Colon Carcinoma Metastatic in the Brain (tissue), 2 donors: ENCODE data around the genes NUP88, C1QBP, PITPNM3 and SLC16A13.

DNA sequence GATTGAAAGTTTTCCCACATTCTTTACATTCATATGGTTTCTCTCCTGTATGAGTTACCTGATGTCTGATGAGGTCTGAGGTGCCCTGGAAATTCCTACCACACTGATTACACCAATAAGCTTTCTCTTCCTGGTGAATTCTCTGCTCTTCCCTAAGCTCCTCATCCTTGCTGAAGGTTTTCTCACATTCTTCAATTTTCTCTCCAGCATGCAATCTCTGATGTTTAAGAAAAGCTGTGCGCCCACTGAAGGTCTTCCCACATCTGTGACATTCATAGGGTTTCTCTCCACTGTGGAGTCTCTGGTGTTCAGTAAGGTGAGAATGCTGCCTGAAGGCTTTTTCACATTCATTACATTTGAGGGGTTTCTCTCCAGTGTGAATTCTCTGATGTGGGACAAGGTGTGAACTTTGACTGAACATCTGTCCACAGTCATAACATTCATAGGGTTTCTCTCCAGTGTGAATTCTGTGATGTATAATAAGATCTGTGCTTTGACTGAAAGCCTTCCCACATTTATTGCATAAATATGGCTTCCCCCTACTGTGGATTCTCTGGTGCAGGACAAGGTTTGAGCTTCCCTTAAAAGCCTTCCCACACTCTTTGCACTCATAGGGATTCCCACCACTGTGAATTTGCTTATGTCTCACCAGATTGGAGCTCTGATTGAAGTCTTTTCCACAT, 8.5 kb downstream of the ZNF594 start:
- PRO-cap, 2 experiments: no peak in any of the 2 experiments

- PRO-cap, 2 experiments: peak in 2 of 2 experiments; most common plus-strand start chr17:5419198 (in 1); most common minus-strand start chr17:5419653 (in 2)
These were observed at the start of gene NUP88 for GRCh38 chr17:5418867-5419937. Gene NUP88 (minus strand): TSS chr17:5419662.

DNA sequence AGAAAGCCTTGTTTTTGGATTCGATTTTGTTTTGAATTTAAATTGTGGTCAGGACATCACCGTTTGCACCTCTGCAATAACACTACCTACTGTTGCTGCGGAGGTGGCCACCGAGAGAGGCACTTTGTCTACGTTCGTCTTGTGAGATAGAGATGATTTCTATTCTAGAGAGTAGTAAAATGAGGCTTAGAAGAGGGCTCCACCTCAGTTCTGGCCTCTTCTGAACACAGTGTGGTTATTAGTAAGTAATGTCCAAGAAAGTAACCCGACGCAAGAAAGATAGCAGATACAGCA, 429 bp downstream of the RPAIN start:
- PRO-cap, 2 experiments: no peak in any of the 2 experiments

GRCh38 chr17:5437744-5438329, 1.1 kb downstream of the C1QBP start:
- PRO-cap, 2 experiments: no peak in any of the 2 experiments

DNA sequence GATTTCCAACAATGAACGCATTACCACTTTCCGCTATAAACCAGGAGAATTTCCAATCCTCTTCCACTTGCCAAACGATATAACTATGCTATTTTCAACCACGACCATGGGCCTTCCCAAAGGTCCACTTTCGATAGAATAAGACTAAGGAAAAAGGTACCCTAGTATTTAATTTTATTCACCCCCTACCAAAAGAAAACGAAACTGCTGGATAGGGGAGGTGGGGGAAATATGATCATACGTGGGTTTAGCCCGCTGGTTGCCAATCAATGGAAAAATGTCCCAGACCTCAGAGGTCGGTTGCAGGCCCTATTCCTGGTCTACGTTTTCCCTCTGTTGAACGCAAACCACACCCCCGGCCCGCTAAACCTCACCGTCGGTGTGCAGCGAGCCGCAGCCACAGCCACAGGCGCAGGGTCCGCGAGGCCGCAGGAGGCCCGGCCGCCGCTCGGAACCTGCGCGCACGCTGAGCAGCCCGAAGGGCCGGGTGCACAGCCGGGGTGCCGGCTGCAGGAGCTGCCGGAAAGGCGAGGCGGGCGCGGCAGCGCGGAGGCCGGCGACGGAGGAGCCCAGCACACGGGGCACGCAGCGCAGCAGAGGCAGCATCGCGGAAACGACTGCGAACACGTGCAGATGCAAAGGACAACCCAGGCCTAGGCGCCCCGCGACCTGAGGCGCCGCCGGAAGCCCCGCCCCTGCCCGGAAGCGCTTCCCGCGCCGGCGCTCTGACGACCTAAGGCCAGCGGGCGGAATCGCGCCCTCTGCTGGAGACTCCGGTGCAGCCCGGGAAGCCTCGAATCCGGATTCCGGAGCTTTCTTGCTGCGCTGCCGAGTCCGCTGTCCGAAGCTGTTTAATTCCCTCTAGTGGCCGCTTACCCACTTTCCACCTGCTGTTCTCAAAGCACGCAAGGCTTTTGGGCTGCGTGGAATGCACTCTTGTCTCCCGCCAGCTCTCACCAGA, at the start of gene C1QBP:
Gene C1QBP, minus strand, starts transcription at position 688 of the 961 bp plus-strand sequence.
- PRO-cap, 2 experiments: peak in 2 of 2 experiments; most common minus-strand start position 697 of the sequence (in 2)

DNA sequence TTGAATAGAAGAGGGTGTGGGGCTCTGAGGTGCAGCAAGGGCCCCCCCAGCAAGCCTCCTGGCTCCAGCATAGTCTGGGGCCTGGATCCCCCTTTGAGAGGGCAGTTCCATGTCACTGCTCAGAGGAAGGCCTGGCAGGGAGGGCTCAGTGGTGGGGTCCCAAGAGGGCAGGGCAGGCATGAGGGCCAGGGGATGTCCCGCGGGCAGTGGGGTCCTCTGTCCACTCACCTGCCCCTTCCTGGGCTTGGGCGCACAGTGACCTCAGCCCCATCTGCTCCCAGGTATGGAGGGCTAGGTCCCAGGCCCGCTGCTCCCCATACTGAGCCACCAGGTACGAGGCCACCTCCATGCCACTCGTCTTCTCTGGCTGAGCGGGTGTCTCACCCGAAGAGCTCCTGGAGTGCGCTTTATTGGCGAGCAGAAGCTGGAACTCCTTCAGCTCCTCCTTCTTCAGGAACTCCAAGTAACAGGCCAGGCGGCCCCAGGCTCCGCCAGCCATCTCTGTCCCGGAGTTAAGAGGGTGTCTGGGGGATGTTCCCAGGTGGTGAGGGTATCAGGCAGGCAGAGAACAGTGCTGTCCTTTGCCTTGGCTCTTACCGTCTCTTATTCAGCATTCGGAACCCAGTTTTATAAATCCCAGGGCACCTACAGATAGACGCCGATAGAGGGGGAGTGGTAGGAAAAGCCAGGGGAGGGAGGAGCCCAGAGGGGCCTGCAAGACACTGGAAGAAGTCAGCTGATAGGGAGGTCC, 675 bp downstream of the NLRP1 start:
- PRO-cap, 2 experiments: no peak in any of the 2 experiments

DNA sequence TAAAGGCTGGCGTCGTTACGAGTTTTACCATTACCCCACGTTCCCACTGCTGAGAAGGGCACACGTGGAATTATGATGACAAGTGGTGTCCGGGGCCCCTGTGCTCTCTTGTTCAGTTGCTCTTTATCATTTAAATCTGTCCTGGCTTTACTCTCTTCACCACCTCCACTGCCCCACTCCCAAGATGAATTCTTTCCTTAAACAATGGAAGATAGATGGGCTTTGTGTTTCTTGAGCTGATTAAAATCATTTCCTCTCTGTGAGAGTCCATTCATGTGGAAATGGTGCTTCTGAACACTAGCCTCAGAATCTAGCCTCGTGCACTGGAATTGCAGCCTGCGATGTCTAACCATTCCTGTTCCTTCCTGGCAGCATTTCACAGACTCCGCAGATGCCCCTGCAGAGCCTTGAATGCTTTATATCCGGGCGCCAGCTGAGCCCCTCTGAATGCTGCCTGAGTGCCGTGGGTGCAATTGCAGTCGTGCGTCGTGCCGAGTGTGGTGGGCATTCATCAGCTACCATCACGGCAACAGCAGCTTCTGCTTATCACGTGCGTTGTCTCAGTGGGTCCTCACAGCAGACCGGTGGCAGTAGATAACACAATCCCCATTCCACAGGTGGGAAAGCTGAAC, 172.9 kb upstream of the WSCD1 start:
- PRO-cap, 2 experiments: no peak in any of the 2 experiments

GRCh38 chr17:6104805-6105495, 34.8 kb downstream of the WSCD1 start:
- PRO-cap, 2 experiments: no peak in any of the 2 experiments

GRCh38 chr17:6470395-6470834, 26.2 kb downstream of the PIMREG start:
- PRO-cap, 2 experiments: no peak in any of the 2 experiments

- PRO-cap, 2 experiments: no peak in any of the 2 experiments
These were observed 48.7 kb downstream of the PITPNM3 start for GRCh38 chr17:6507585-6508049.

DNA sequence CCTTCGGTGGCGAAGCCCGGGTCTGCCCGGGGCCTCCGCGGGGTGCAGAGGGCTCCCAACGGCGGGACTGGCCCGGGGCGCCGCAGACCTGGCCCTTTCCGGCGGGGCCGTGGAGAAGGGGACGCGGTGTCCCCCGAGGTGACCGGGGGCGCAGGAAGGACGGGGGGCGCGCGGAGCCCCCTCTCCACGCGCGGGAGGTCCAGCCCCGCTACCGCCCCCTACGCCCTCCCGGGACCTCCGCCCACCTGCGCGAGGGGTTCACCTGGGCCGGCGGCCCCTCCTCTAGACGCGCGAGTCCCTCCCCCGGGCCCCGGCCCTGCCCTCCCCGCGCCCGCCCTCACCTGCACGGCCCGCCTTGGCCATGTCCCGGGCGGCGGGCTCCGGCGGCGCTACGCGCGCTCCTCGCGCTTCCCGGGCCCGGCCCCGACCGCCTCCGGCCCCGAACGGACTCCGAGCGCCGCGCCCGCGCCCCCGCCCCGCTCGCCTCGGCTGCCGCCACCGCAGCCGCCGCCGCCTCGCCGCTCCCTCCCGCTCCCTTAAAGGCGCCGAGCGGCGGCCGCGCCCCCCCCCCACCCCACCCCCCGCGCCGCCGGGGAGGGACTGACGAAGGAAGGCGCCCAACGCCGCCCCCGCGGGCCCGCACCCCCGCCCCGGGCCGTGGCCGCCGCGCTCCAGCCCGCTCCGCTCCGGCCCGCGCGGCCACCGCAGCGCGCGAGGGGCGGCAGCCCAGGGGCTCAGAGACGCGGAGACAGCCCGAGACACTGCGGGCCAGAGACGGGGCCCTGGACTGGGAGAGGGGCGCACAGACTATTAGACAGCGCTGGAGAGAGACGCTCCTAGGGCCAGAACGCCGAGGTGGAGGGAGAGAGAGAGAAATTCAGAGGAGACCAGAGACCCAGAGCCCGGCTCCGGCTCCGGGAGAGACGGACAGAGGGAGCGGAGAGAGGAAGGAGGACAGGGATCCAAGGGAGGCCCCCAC, at the start of gene PITPNM3:
Gene PITPNM3, minus strand, starts transcription at position 512 of the 979 bp plus-strand sequence.
- PRO-cap, 2 experiments: peak in 2 of 2 experiments; most common plus-strand start position 364 of the sequence (in 1); most common minus-strand start position 538 of the sequence (in 2)

DNA sequence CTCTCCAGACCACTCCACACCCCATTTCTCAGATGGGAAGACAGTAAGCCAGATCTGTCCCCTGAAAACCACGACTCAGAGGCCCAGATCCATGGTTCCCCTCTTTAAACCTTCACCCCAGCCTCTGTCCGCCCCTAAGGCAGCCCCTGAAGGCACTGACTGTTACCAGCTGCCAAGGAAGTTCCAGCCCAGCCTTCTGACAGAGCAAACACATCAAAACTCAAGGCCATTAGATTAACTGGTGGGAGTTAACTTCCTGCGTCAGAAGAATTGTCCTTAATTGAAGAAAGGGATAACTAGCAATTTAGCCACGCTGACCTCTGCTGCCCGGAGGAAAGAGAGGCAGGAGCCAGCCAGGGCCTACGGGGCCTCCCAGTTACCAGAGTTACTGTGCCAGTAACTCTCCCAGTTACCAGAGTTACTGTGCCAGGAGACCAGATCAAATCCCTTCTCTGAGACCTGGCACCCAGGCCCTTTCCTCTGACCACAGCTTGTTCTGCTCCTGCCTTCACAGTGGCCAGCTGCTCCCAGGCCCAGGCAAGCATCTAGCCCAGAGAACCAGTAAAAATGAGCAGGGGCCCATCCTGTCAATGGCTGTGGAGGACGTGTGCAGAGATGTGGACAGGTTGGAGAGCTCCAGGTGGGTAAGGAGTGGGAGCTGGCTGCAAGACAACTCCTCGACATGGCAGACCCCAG, 2.6 kb upstream of the PITPNM3 start:
- PRO-cap, 2 experiments: no peak in any of the 2 experiments

DNA sequence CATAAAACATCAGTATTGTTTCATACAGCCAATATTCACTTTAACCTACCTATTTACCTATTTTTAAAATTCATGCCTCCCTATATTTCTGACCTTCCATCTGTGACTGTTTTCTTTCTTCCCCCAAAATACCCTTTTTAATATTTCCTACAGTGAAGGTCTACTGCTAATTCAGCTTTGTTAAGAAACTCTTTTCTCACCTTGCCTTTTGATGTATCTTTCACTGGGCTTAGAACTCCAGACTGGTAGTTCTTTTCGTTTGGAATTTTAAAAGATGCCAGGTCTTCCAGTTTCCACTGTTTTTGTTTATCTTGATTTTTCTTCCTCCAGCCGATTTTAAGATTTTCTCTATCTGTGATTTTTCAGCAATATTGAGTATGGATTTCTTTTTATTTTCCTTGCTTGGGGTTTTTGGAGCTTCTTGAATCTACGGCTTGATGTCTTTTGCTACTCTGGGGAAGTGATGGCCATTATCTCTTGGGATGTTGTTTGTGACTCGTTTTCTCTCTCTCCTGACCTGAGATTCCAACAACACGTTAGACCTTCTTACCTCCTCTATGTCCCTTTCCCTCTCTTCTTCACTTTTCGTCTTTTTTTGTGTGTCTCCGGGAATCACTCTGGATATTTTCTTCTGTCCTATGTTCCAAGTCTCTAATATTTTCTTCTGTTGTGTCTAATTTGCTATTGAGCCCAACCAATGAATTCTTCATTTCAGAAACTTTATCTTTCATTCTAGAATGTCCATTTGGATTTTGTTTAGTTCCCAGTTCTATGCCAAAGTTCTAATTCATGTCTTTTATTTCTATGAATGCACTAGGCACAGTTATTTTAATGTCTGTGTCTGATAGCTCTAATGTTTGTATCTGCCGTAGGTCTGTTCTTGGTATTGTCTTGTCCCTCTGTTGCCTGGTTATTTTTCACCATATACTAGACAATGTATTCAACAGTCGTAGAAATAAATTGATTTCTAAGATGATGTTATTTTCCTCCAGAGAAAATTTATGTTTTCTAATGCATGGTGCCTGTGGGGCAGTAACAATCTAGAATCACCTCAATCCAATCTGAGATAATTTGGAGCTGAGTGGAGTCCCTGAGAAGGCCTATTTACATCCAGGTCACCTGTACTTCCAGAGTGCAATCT, 27.0 kb upstream of the PITPNM3 start:
- PRO-cap, 2 experiments: no peak in any of the 2 experiments

DNA sequence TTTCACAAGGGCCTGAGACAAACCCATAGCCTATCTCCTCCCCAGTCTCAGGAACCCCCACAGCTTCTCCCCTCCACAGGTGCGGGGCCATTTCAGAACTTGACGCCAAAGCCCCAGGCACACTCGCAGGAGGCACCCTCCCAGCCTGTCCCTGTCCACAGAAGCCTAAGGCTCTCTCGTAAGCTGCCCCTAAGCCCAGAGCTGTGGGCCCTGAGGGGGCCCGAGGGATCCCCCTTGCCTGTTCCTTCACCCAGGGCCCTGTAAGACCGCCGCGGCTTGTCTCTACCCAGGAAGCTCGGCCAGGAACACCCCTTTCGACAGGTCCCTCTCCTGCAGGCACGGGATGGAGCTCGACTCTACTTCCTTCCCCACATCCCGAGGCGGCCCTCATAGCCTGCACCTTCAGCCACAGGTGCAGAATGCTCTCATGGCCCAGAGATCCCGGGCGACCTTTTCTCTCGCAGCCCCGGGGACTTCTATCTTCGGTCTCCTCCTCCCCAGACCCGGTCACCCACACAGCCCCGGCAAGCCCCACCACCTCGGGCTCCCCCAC, 1.0 kb downstream of the KIAA0753 start:
- PRO-cap, 2 experiments: no peak in any of the 2 experiments

- PRO-cap, 2 experiments: no peak in any of the 2 experiments
These were observed 22.4 kb downstream of the SLC13A5 start for GRCh38 chr17:6690635-6691317.

GRCh38 chr17:6700209-6700797, 12.9 kb downstream of the SLC13A5 start:
- PRO-cap, 2 experiments: no peak in any of the 2 experiments

DNA sequence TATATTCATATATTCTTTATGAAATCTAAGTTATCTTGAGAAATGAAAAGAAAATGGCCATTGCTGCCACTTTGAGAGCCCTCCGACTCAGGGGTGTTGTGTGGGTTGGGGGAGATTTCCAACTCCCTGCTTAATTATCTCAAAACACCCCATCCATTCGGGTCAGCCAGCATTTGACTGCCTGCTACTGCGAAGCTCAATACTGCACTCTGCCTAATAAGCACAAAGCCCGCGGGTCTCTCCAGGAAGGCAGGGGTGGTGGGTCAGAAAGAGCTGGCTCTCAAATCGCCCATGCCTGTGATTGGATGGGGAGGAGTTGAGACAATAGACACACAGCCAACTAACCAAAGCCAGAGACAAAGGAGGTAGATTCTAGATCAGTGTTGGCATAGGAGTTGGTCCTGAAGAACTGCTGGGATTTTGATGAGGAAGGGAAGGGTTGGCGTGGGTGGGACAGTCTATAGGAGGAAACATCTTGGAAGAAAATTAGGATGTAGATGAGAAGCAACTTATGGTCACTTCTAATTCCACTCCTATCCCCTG, 2.3 kb upstream of the XAF1 start:
- PRO-cap, 2 experiments: no peak in any of the 2 experiments

GRCh38 chr17:7011259-7012162, 913 bp upstream of the RNASEK start:
- PRO-cap, 2 experiments: no peak in any of the 2 experiments

GRCh38 chr17:7015228-7016073, 869 bp downstream of the C17orf49 start:
- PRO-cap, 2 experiments: no peak in any of the 2 experiments

DNA sequence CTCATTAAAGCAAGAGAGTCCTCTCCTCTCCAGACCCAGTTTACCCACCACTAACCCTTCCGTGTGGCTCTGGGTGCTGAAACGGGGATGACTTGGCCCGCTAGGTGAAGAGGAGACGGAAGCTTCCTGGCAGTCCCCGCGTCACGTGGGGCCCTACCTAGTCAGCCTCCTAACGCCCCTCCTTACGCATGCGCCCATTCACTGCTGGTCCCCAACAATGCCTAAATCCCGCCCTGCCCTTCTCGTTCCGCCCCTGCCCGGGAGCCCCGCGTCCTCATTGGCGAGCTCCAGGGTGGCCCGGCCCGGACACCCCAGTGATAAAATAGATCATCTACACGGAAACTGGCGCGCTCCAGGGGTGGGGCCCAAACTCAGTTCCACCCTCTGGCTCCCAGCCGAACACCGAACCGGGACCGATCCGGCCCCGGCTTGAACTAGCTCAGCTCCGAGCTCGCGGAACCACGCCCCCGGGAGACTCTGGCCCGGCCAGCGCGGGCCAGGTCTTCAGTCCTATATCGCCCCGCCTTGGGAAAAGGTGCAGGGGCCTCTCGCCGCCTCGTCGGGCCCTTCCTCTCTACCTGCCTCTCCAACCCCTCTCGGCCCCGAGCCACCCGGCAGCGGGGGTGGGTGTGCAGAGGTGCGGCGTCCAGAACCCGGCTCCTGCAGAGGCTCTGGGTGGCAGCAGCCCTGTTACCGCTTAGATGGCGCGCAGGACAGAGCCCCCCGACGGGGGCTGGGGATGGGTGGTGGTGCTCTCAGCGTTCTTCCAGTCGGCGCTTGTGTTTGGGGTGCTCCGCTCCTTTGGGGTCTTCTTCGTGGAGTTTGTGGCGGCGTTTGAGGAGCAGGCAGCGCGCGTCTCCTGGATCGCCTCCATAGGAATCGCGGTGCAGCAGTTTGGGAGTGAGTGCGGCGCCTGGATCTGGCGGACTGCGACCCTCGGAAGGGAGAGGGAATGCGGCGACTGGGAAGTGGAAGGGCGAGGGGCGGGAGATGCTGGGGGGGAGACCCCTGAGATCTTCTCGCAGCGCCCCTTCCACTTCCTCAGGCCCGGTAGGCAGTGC, at the start of gene SLC16A13:
Gene SLC16A13, plus strand, starts transcription at position 334 of the 1,061 bp plus-strand sequence.
- PRO-cap, 2 experiments: peak in 2 of 2 experiments; most common plus-strand start position 348 of the sequence (in 1); most common minus-strand start position 145 of the sequence (in 2)